H1 (cell line): ENCODE results near the genes PLAC1, SMIM10, ETDB, CT45A1, CT45A6, CT45A2 and MMGT1.

DNA sequence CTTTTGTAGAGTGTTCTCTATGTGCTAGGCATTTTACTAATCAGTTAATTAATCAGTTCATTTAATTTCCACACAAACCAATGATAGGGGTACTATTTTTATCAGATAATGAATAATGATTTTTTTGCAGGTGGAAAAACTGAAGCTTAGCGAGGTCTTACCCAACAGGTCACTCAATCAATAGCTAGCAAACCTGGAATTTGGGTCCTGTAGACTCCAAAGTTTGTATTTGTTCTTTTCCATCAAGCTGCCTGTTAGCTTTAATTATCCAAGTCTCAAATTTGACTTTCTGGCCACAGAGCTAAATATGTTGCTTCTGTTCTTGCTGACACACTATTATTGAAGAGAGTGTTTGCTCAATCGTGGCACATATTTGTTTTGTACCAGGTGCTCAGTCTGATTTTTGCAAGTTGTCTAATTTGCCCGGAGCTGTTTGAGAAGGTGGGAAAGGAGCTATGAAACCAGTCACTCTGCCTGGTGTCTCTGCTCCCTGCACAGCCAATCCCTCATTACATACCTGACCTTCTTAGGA is 41.7 kb upstream of the FRMD7 start:
- RRBS, result no CpG with 5 or more reads among the region's 3 CpGs
CAGE:
- cytosol, long polyA plus RNA, result no peak
- long polyA plus RNA, result no peak
- nucleus, long polyA plus RNA, result no peak

DNA sequence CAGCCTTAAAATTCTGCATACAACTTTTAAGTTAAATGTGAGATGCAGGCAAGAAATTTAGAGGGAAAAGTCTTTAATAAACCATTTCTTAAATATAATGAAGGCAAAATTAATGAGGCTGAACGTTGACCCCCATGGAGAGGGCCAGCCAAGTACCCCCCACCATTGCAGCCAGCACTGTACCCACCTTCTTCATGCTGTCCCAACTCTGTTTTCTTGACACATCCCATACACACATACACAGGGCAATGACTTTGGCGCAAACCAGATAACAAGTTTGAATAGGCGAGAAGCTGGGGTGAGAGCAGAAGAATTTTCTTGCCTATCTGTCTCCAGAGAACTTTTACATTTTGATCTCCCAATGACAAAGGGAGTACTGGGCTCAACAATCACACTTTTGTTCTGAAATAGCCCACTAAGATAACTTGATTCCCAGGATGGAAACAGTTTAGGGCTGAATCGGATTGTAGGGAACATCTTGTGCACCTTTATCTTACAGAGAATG is 77.8 kb downstream of the MBNL3 start:
- RRBS, result no CpG with 5 or more reads among the region's 4 CpGs
CAGE:
- cytosol, long polyA plus RNA, result no peak
- long polyA plus RNA, result no peak
- nucleus, long polyA plus RNA, result no peak

DNA sequence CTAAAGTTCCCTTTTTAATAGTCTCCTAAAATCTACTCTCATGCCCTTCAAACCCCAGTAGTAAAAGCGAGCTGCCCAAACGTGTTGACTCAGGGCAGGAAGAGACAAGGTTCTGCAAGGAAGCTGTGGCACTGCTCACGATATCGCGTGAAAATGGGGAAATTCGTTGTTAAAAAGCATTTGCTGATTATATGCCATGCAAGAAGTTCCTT is 555 bp downstream of the MBNL3 start:
- RRBS, result no CpG with 5 or more reads among the region's 6 CpGs
CAGE:
- cytosol, long polyA plus RNA, result no peak
- long polyA plus RNA, result no peak
- nucleus, long polyA plus RNA, result no peak

- RRBS, result no CpG with 5 or more reads among the region's 2 CpGs
CAGE:
- cytosol, long polyA plus RNA, result no peak
- long polyA plus RNA, result no peak
- nucleus, long polyA plus RNA, result no peak
These were observed 76.3 kb upstream of the MBNL3 start for GRCh38 chrX:132565117-132565568.

DNA sequence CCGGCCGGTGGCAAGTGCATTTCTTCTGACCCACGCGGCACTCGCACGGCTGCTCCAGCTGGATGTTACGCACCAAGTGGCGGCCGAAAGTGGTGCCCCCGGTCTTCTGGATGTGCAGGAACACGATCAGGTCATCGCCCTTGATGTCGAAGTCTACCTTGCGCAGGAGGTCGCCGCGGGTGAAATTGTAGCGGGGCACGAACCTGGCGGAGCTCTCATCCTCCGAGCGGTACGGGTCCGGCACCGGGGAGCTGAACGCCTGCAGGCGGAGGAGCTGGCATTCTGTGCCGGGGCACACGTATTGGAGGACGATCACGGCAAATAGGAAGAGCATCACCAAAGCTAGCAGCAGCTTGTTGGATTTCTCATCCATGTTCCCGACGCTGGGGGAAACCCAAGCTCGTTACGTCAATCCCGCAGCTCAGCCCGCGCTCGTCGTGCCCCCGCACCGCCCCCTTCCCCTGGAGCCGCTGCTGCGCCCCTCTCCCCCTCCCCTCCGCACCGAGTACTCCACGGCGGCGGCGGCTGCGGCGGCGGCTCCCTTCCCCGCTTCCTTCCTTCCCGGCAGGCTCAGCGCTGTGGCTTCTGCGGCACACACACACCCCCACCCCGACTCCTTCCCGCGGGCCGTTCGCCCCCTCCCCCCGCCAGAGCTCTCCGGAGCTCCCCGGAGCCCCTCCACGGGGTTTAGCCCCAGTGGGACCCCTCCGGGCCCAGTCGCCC is 1.3 kb downstream of the HS6ST2 start:
- RRBS, result under 1% methylated on average over 11 of the region's 68 CpGs
CAGE:
- cytosol, long polyA plus RNA, result start-site peak on the minus strand centred at position 457 of the sequence, 122 bp wide, 22 reads
- long polyA plus RNA, result start-site peak on the minus strand centred at position 448 of the sequence, 140 bp wide, 20 and 20 reads in 2 replicates
- nucleus, long polyA plus RNA, result start-site peak on the minus strand centred at position 494 of the sequence, 231 bp wide, 28 reads

GRCh38 chrX:133390716-133391078 is 24.6 kb downstream of the GPC4 start:
- RRBS, result no CpG with 5 or more reads among the region's 5 CpGs
CAGE:
- cytosol, long polyA plus RNA, result no peak
- long polyA plus RNA, result no peak
- nucleus, long polyA plus RNA, result no peak

DNA sequence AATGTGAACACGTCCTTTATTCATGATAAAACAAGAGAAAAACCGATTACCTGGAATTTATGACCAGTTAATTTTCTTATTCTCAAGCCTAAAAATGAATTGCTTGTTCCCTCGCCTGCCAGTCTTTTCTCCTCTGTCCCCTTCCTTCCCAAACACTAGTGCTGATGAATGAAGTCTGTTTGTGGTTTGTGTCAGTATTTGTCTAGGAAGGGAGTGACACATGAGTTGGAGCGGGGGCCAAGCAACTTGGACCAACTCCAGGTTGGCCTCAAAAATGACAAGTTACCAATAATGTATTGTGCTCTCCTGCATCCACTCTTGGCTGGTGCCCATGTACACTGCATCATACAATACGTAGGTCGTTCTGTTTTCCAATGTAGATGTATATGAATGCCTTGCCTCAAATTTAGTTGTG is 222.9 kb upstream of the GPC4 start:
- RRBS, result no CpG with 5 or more reads among the region's 6 CpGs
CAGE:
- cytosol, long polyA plus RNA, result no peak
- long polyA plus RNA, result no peak
- nucleus, long polyA plus RNA, result no peak

DNA sequence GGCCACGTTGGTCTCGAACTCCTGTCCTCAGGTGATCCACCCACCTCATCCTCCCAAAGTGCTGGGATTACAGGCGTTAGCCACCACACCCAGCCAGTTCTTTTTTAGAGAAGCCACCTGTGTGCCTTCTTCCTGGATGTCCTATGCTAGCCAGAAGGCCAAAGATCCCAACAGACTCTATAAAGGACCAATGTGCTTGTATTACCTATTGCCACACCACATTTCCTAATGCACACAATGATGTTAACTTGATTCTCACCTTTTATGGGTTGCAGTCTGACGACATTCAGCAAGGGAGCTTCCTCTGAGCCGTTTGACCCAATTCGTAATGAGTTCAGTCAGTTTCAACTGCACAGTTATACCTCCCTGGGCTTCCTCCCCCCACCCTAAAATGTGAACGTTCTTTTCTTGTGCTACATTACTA is 14.7 kb upstream of the GPC3 start:
- RRBS, result no CpG with 5 or more reads among the region's 7 CpGs
CAGE:
- cytosol, long polyA plus RNA, result no peak
- long polyA plus RNA, result no peak
- nucleus, long polyA plus RNA, result no peak

DNA sequence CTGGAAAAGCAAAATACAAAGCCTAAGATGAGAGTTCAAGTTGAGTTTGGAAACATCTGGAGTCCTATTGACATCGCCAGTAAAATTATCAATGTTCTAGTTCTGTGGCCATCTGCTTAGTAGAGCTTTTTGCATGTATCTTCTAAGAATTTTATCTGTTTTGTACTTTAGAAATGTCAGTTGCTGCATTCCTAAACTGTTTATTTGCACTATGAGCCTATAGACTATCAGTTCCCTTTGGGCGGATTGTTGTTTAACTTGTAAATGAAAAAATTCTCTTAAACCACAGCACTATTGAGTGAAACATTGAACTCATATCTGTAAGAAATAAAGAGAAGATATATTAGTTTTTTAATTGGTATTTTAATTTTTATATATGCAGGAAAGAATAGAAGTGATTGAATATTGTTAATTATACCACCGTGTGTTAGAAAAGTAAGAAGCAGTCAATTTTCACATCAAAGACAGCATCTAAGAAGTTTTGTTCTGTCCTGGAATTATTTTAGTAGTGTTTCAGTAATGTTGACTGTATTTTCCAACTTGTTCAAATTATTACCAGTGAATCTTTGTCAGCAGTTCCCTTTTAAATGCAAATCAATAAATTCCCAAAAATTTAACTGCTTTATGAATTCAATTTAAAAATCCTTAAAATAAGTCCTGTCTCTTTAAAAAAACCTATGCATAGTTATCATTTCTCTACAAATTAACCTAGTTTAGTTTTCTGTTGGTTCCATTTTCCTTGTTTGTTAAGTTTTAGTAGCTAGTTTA is 40.3 kb downstream of the HPRT1 start:
- RRBS, result no CpG with 5 or more reads among the region's 3 CpGs
CAGE:
- cytosol, long polyA plus RNA, result no peak
- long polyA plus RNA, result no peak
- nucleus, long polyA plus RNA, result no peak

- RRBS, result no CpG with 5 or more reads among the region's 4 CpGs
CAGE:
- cytosol, long polyA plus RNA, result no peak
- long polyA plus RNA, result no peak
- nucleus, long polyA plus RNA, result no peak
These were observed at the start of gene PLAC1 for GRCh38 chrX:134658073-134658669. TSS of gene PLAC1 (minus strand) at chrX:134658471.

DNA sequence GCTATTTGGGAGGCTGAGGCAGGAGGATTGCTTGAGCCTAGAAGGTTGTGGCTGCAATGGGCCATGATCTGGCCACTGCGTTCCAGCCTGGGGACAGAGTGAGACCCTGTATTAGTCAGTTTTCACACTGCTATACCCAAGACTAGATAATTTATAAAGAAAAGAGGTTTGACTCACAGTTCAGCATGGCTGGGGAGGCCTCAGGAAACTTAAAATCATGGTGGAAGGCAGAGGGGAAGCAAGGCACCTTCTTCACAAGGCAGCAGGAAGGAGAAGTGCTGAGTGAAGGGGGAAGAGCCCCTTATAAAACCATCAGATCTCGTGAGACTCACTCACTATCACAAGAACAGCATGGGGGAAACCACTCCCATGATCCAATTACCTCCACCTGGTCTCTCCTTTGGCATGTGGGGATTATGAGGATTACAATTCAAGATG is 31.9 kb upstream of the MOSPD1 start:
- RRBS, result no CpG with 5 or more reads among the region's 2 CpGs
CAGE:
- cytosol, long polyA plus RNA, result no peak
- long polyA plus RNA, result no peak
- nucleus, long polyA plus RNA, result no peak

DNA sequence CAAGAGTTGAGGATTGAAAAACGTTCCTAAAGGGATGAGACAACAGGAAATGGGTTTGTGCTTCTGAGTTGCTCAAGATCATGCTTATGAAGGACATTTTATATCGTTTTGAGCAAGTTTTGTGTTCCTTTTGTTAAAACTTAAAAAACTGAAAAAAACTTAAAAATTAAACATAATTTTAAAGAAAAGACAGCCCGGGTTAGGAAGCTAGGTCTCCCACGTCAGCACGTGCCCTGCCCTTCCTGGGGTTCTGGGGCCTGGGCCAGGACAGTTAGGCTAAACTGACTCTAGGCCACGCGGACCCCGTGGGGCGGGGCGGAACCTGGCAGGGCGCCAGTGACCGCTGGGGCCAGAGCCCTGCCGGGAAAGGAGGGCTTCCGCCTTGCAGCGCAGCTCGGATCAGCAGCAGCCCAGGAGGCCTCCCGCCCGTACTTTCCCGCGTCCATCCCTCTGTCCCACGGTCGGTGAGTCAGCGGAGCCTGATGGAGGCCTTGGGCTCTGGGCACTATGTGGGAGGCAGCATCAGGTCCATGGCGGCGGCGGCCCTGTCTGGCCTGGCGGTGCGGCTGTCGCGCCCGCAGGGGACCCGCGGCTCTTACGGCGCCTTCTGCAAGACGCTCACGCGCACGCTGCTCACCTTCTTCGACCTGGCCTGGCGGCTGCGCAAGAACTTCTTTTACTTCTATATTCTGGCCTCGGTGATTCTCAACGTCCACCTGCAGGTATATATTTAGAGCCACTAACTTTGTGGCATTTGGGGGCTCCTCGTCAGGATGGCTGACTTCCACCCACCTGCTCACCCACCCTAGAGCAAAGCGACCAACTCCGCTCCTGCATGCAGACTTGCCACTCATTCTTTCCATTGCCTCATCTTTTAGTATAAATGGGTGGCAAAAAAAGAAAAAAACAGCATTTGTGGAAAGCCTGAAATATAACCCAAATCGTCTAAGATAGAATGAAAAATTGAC is at the start of gene SMIM10:
Gene SMIM10, plus strand, starts transcription at position 378 of the 968 bp plus-strand sequence.
- RRBS, result no CpG with 5 or more reads among the region's 48 CpGs
CAGE:
- cytosol, long polyA plus RNA, result no peak
- long polyA plus RNA, result start-site peak on the plus strand centred at position 588 of the sequence, 461 bp wide, 23 and 25 reads in 2 replicates
- nucleus, long polyA plus RNA, result start-site peak on the plus strand centred at position 368 of the sequence, 10 bp wide, 41 reads

DNA sequence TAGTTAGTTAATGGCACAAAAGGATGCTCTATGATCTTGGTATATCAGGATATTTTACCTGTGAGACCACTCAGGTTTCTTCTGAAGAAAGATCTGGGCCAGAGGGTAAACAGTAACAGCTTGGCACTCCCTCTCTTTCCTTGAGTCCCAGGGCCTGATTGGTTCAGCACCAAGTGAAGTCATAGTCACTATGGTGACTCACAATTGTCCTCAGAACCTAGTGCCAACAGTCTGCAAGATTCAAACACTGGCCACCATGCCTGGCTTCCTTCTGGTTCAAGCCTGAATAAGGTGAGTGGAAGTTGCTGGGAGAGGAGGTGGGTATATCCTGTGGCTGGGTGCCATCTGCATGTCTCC is at the start of gene ETDB:
Gene ETDB, minus strand, starts transcription at position 145 of the 357 bp plus-strand sequence.
CAGE:
- cytosol, long polyA plus RNA, result no peak
- long polyA plus RNA, result no peak
- nucleus, long polyA plus RNA, result no peak

GRCh38 chrX:135348794-135349449 is 4.3 kb downstream of the ZNF449 start:
- RRBS, result no CpG with 5 or more reads among the region's 3 CpGs
CAGE:
- cytosol, long polyA plus RNA, result no peak
- long polyA plus RNA, result no peak
- nucleus, long polyA plus RNA, result no peak

- RRBS, result no CpG with 5 or more reads among the region's 11 CpGs
CAGE:
- cytosol, long polyA plus RNA, result no peak
- long polyA plus RNA, result no peak
- nucleus, long polyA plus RNA, result start-site peak on the plus strand at chrX:135360408-135361184, 46 reads
These were observed 15.8 kb downstream of the ZNF449 start for GRCh38 chrX:135360142-135360957.

DNA sequence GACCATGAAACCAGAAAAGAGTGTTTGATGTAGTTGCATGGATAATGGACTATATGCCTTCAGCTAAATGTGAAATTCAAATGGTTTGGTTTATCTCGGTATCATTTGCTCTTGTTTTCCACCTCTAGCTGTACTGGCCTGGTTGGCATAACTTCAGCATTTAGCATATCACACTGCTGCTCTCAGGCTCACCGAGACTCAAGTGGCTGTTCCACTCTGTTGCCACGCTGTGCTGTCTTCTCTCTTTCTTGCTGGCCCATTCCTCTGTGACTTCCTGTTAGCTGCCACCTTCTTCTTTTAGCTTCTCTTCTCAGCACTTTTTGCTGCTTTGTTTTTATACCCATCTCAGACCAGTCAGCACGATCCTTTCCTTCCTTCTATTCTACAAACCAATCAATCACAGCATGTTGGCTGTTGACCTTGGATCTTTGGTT is 23.9 kb downstream of the INTS6L start:
- RRBS, result no CpG with 5 or more reads among the region's 4 CpGs
CAGE:
- cytosol, long polyA plus RNA, result no peak
- long polyA plus RNA, result no peak
- nucleus, long polyA plus RNA, result no peak

DNA sequence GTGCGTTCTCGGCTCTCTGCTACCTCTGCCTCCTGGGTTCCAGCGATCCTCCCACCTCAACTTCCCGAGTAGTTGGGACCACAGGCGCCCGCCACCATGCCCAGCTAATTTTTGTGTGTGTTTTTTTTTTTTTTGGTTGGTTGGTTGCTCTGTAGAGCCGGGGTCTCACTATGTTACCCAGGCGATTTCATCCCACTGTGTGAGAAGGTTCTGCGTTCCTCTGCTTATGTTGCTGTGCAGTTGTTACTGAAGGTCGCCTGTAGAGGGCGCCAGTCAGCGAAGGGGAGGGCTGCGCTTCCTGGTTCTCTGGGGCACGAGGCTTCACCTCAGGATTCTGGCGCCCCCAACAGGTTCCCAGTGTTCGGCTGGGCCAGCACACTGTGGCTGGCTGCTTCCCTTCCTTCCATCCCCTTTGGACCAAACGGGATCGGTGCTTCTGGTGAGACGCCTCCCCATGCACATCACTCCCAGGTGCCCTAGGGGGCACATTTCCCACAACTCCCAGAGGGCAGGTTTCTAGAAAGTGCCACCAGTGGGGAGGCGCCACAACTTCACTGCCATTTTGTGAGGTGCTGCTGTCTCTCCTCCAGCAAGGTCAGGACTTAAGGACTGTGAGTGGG is at the start of gene CT45A1:
Gene CT45A1, plus strand, starts transcription at position 543 of the 620 bp plus-strand sequence.
- RRBS, result no CpG with 5 or more reads among the region's 20 CpGs
CAGE:
- cytosol, long polyA plus RNA, result no peak
- long polyA plus RNA, result no peak
- nucleus, long polyA plus RNA, result no peak

GRCh38 chrX:135802635-135803129 is at the start of gene CT45A6:
TSS of gene CT45A6 (minus strand) at chrX:135802787.
- RRBS, result no CpG with 5 or more reads among the region's 20 CpGs
CAGE:
- cytosol, long polyA plus RNA, result no peak
- long polyA plus RNA, result no peak
- nucleus, long polyA plus RNA, result no peak

- RRBS, result no CpG with 5 or more reads among the region's 16 CpGs
CAGE:
- cytosol, long polyA plus RNA, result no peak
- long polyA plus RNA, result no peak
- nucleus, long polyA plus RNA, result no peak
These were observed at the start of gene CT45A2 for GRCh38 chrX:135819866-135820228. TSS of gene CT45A2 (minus strand) at chrX:135820012.

DNA sequence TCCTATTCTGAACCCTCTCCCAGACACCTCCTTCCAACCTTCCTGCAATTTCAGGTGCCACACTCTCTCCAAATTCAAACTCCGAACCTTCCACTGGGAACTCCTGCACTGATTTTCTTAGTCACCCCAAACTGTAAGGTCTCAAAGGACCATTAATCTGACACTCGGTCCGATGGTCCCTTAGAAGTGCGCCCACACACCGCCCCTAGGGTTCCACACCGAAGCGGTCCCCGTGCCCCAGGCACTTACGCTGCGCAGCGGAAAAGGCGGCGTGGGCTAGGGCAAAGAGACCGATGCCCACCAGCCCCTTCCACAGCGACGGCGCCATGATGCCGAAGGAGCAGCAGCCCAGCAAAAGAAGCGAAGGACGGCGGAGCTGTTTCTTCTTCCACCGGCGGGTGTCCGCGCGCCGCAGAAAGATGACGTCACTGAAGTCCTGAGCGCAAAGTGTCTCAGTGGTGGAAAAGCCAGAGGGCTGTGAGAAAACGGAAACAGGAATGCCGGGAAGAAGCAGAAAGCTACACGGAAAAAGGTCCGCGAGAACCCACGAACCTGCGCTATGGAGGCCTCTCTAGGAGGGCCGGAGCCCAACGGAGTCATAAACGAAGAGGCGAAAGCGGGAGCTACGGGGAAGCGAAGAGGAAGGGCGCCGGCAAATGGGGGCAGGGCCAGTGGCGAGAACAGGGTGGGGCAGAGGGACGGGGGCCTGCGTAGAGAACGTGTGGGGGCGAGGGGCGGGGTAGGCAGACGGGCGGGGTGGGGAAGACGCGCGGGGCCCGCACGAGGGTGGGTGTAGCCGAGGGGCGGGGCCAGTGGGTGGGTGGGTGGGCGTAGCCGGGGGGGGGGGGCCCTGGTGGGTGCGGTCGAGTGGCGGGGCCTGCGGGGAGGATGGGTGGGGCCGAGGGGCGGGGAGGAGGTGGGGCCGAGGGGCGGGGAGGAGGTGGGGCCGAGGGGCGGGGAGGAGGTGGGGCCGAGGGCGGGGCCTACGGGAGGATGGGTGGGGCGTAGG is at the start of gene MMGT1:
Gene MMGT1, minus strand, starts transcription at position 641 of the 1,009 bp plus-strand sequence.
- RRBS, result 3% methylated on average over 21 of the region's 76 CpGs
CAGE:
- cytosol, long polyA plus RNA, result start-site peak on the minus strand centred at position 397 of the sequence, 23 bp wide, 299 reads; start-site peak on the minus strand centred at position 654 of the sequence, 39 bp wide, 45 reads
- long polyA plus RNA, result start-site peak on the minus strand centred at position 401 of the sequence, 16 bp wide, 233 and 194 reads in 2 replicates; start-site peak on the minus strand centred at position 659 of the sequence, 99 bp wide, 44 and 28 reads in 2 replicates
- nucleus, long polyA plus RNA, result no peak